Umbilical cord (tissue), 2 donors: ENCODE results near the genes TNFRSF19, C1QTNF9 and PARP4.

DNA sequence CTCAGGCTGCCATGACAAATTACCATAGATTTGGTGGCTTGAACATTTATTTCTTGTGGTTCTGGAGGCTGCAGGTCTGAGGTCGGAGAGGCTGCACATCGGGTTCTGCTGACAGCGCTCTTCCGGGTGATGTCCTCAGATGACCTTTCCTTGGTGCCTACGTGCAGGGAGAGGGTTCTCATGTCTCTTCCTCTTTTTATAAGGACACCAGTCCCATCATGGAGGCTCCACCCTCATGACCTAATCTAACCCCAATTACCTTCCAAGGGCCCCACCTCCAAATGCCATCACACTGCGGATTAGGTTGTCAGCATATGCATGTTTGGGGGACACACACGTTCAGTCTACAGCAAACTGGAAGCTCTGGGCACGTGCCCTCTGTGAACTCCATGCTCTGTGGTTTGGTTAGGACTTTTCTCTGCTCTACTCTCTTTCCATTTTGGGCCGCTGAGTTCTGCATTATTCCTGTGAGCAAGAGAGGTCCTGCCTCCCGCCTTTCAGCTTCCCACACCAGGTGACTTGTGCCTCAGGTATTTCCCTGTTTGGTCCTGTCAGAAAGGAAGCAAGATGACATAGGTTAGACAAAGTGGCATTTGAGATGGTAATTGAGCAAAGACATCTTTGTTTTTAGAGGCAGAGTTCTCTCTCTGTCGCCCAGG, 338.7 kb downstream of the FGF9 start:
- RAMPAGE, long total RNA = no peak

- RAMPAGE, long total RNA = no peak
These were observed 527.3 kb downstream of the FGF9 start for GRCh38 chr13:22198035-22198617.

GRCh38 chr13:22837929-22838335, 342.8 kb upstream of the SGCG start:
- RAMPAGE, long total RNA = no peak

DNA sequence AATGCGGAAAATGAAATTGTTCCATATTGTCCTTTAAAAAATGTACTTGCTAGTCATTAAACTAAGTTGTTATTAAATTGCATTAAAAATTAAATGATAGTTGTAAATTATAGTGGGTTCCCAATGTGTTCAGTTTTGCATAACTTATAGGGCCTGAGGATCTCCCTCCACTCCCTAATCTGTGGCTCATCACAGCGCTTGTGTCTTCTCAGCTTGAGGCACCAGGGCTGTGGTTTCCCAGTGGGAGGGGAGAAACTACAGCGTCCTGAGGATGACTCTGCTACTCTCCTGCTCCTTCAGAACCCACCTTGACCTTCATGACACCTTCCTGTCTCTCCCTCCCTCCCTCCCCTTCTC, 1.3 kb downstream of the SGCG start:
- RAMPAGE, long total RNA = no peak

DNA sequence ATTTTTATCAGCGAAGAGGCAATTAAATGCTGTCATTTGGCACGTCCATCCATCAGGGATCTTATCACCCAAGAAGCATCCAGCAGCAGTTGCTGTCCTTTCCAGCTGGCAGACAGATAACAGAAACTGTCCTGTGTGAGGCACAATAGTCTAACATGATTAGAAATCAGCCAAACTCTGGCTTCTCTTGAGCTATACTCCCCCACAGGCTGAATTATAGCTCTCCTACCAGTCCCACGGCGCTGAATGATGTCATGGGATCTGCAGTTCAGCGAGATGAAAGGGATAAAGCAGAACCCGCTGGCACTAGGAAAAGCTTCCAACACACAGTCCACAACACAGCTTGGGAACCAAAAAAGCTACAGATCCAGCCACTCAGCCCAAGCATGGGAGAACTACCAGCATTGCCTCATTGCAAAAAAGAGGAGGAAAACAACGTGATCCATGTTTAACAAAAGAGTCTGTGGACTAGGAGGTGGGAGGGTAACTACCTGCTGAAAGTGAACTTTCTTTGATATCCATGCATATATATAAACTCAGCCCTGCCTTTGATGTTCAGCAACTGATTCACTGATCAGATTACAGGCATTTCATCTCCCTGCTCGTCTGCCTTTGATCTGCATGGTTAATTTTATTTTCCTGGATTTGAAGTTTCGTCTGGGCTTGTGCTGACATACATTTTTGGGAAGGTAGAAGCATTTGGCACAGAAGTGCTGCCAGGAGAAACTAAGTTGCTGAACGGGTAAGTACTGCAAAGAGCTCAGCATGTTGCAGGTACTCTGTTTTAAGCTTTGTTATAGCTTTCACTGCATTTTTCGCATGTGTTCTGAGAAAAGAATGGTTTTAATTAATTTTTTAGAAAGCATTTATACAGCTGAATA, at the start of gene TNFRSF19:
Gene TNFRSF19 (plus strand): TSS at position 306 of the 881 bp plus-strand sequence.
- RAMPAGE, long total RNA = start-site peak on the plus strand centred at position 310 of the sequence, 73 bp wide, 29 and 8 reads in 2 replicates

DNA sequence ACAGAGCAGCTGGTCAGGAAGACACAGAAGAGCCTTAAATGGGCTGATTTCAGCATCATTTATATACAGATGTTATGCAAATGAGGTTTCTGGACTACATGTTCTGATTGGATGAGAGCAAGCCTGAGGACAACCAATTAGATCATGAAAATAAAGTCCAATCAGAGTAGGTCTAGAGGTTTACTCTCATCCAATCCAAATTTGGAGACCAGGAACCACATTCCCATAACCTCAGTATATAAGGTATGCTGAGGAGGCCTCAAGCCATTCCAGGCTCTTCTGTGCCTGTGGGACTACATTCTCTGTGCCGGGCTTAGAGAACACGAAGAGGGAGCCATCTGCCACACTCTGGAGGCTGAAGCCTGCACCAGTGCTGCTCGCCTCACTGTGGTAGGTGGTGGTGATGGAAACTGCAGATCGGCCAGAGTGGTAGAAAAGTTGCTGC, 144.7 kb downstream of the TNFRSF19 start:
- RAMPAGE, long total RNA = no peak

GRCh38 chr13:23965227-23965786, 76.1 kb upstream of the MIPEP start:
- RAMPAGE, long total RNA = no peak

DNA sequence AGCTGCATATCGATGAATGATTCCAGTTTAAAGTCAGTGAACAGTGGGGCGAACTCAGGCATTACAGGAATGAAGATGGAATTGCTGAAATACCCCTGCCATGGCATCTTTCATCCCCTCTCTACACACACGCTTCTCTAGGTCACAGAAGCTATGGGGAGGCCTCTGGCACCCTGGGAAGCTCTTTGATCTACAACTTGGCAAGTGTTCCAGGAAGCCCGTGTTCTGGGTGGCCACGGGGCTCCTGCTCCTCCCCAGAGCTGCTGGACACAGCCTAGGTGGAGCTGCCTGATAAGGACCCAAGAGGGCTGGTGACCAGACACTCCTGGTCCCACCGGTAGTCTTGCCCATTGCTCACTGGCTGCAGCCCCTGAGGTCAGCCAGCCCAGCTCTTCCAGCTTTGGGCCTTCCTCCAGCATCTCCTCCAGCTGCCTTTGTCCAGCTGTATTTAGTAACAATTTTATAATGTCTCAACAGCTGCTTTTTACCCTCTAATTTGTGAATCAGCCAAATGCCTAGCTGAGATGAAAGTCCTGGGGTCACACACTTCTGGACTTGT, 72.9 kb upstream of the SPATA13 start:
- RAMPAGE, long total RNA = no peak

DNA sequence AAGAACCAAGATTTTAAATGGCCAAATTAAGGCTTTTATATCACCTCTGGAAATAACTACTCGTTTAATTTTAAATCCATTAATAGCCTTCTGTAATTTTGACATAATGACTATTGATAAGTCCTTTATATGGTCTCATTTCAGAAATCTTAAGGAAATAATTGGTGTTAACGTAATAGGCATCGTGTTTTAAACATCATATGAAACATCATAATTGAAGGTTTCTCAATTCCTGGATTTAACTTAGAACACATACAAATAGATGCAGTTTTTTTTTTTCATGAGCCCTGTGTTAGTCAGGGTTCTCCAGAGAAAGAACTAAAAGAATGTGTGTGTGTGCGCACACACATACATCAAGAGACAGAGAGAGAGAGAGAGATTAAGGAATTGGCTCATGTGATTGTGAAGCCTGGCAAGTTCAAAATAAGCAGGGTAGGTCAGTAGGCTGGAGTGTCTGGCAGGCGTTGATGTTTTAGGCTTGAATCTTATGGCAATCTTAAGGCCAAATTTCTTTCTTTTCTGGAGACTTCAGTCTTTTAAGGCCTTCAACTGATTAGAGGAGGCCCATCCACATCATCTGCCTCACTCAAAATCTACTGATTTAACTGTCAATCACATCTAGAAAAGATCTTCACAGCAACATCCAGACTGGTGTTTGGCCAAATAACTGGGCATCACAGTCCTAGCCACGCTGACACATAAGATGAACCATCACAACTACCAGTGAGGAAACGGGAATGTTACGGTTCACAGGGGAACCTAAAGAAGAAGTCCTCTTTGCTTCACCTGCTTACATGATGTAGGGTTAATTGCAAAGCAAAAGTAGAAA, 25.2 kb downstream of the SPATA13 start:
- RAMPAGE, long total RNA = no peak

GRCh38 chr13:24186286-24186675, 25.8 kb downstream of the SPATA13 start:
- RAMPAGE, long total RNA = no peak

DNA sequence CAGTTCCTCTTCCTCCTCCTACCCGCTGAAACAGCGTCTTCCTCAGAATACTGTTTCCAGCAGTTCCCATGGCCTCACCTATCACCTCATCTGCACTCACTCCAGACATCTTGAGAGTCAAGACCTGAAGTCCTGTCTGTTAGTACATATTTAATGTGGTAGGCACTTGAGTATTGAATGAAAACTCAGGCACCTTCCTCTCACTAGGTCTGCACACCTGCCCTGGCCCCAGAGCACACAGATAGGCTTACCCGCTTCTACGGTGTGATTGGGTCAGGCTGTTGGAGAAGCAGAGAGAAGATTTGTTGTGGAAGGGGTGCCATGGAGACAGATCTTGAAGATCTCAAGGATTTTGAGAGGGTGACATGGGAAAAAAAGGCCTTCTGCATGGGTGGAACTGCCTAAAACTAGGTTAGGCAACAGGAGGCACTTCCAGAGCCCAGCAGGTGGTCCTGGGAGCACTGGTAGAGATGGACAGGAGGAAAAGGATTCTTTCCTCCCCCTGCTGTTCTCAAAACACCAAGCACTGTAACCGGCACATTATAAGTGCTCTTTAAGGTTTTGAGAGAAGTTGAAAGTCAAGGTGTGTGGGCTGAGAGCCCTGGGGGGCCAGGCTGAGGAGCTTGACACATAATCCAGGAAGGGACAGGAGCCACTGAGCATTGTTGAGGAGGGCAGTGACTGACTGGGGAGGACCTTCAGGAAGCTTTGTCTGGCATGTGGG, 32.1 kb downstream of the SPATA13 start:
- RAMPAGE, long total RNA = no peak

- RAMPAGE, long total RNA = no peak
These were observed 35.0 kb downstream of the SPATA13 start for GRCh38 chr13:24195446-24196080.

- RAMPAGE, long total RNA = no peak
These were observed 38.6 kb upstream of the C1QTNF9 start for GRCh38 chr13:24270458-24271565.

GRCh38 chr13:24288369-24288735, 21.0 kb upstream of the C1QTNF9 start:
- RAMPAGE, long total RNA = no peak

GRCh38 chr13:24297340-24297807, 12.0 kb upstream of the C1QTNF9 start:
- RAMPAGE, long total RNA = no peak

DNA sequence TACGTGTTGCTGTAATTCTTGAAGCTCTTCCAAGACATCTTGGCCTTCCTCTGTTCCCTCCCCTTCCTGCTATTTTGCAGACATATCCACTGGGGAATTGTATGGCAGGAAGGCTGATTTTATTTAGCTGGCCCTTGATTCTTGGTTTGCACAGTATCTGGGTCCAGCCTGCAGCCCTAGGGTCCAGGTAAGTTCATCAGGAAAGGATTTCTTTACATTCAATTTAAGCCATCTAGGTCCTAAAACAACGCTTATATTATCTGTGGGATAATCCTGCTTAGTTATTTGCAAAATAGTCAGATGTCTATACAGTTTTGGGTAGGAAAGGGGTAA, at the start of gene C1QTNF9:
Gene C1QTNF9 (plus strand): TSS at position 151 of the 333 bp plus-strand sequence.
- RAMPAGE, long total RNA = no peak

DNA sequence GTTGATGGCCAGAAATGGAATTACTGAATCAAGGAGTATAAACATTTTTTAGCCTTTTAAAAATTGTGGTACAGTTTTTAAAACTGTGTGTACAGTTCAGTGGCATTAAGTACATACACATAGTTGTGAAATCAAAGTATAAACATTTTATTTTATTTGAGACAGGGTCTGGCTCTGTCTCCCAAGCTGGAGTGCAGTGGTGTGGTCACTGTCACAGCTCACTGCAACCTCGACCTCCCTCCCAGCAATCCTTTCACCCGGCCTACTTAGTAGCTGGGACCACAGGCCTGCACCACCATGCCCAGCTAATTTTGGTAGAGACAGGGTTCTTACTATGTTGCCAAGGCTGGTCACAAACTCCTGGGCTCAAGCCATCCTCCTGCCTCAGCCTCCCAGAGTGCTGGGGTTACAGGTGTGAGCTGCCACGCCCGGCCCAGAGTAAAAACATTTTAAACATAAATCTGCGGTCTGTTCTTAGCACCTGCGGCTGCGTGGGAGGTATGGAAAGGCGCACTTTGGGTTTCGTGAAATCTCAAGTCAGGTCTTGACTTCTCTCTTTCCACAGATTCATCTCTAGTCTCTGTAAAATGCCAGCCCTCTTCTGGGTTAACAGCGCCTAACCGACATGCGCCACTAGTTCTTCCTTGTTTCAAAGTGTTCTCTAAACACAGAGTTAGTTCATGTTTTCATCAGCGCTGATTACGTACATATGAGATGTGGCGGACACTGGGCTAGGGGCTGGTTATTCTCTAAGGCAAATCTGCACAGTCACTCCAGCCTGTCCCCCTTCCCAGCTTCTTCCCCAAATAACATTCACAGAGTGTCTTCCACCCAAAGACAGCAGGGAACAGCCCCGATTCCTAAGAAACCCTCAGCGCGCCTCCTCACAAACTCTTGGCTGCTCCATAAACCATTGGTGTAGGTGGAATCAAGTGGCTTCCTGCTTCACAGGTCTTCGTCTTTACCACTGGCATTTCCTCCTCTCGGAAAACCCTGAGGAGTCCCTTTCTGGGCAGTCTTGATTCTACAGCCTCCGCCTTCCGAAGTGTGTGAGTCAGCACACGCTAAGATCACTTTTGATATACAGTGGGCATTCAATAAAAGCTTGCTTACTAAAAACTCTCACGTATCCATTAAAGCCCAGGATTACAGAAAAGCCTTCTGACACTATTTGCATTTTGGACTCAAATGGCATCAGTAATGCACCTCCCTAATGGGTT, 1.5 kb downstream of the PARP4 start:
- RAMPAGE, long total RNA = no peak

- RAMPAGE, long total RNA = start-site peak on the minus strand at chr13:24512741-24512800, 144 and 326 reads in 2 replicates
These were observed at the start of gene PARP4 for GRCh38 chr13:24512707-24513084. PARP4 (minus strand) TSS chr13:24512778.

- RAMPAGE, long total RNA = no peak
These were observed 28.9 kb upstream of the PARP4 start for GRCh38 chr13:24541325-24541989.

DNA sequence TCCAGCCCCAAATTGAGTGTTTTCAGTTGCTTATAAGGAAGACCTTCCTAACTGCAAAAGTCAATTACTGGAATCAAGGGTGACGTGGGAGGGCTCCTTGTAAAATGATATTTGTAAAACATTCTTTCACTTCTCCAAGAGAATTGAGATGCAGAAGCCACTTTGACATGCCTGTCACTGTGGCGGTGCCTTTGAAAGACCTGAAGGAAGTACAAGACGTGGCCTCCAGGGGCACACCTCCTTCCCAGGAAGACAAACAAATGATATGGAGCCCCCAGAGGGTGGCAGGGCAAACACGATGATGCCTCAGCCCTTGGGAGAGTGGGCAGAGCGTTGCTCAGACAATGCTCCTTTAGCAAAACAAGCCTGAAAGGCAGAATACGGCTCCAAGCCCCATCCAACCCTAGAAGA, 9.3 kb upstream of the ATP12A start:
- RAMPAGE, long total RNA = no peak